Right ventricle myocardium (tissue), 1 donor: ENCODE measurements around a stretch of chr13.

GRCh38 chr13:109725925-109726454 lies 60.4 kb downstream of the IRS2 start:
- PRO-cap, 2 experiments = no peak in any of the 2 experiments

- PRO-cap, 2 experiments = no peak in any of the 2 experiments
These were observed 31.0 kb downstream of the IRS2 start for GRCh38 chr13:109755147-109756107.

DNA sequence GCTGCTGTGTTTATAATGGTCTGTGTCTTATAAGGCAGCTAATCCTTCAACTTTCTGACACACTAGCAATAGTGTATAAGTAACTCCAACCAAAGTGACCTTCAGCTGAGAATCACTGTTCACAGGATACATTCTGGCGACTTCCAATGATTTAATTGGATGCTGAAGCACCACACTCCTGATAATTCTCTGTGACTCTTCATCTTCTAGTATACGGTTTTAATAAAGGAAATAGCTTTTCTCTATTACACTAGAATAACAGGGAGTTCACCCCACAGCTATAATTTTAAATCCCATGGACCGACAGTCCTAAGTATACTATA lies 6.1 kb downstream of the IRS2 start:
- PRO-cap, 2 experiments = no peak in any of the 2 experiments

GRCh38 chr13:109781509-109782119 lies 4.8 kb downstream of the IRS2 start:
- PRO-cap, 2 experiments = no peak in any of the 2 experiments

DNA sequence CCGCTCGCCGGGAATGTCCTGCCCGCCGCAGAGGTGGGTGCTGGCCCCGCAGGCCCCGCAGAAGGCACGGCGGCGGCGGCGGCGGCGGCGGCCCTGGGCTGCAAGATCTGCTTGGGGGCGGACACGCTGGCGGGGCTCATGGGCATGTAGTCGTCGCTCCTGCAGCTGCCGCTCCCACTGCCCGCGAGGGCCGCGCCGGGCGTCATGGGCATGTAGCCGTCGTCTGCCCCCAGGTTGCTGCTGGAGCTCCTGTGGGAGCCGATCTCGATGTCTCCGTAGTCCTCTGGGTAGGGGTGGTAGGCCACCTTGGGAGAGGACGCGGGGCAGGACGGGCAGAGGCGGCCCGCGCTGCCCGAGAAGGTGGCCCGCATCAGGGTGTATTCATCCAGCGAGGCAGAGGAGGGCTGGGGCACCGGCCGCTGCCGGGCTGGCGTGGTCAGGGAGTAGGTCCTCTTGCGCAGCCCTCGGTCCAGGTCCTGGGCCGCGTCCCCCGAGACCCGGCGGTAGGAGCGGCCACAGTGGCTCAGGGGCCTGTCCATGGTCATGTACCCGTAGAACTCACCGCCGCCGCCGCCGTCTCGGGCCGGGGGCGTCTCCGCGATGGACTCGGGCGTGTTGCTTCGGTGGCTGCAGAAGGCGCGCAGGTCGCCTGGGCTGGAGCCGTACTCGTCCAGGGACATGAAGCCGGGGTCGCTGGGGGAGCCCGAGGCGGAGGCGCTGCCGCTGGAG lies 2.3 kb downstream of the IRS2 start:
- PRO-cap, 2 experiments = no peak in any of the 2 experiments

GRCh38 chr13:109784612-109785086 lies 1.7 kb downstream of the IRS2 start:
- PRO-cap, 2 experiments = no peak in any of the 2 experiments

DNA sequence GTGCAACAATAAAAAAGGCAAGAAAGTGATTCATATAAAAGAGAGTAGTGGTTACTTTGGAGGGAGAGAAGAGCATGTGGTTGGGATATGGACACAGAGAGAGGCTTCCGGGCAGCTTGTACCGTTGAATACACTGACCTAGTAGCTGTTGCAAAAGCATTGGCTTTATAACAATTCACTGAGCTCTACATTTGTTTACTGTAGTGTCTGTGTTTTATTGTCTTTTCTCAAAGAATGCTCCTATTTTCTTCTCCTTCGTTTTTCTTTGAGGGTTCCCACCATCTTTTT lies 29.7 kb upstream of the IRS2 start:
- PRO-cap, 2 experiments = no peak in any of the 2 experiments

GRCh38 chr13:110136447-110137586 lies 170.1 kb downstream of the COL4A1 start:
- PRO-cap, 2 experiments = peak in 1 of 2 experiments; most common plus-strand start chr13:110137137 (in 1); most common minus-strand start chr13:110137034 (in 1)

GRCh38 chr13:110160954-110161600 lies 145.9 kb downstream of the COL4A1 start:
- PRO-cap, 2 experiments = no peak in any of the 2 experiments

DNA sequence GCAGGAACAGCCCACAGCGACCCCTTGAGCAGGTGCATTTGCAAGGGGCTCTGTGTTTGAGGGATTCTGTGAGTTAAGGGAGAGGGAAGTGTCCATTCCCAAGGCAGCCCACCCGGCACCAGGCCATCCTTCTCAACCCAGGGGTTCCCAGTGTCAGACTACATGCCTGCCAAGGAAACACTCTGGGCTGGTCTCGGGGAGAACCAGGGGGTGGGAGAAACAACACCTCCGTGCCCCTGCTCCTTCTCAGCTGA lies 135.2 kb downstream of the COL4A1 start:
- PRO-cap, 2 experiments = no peak in any of the 2 experiments

DNA sequence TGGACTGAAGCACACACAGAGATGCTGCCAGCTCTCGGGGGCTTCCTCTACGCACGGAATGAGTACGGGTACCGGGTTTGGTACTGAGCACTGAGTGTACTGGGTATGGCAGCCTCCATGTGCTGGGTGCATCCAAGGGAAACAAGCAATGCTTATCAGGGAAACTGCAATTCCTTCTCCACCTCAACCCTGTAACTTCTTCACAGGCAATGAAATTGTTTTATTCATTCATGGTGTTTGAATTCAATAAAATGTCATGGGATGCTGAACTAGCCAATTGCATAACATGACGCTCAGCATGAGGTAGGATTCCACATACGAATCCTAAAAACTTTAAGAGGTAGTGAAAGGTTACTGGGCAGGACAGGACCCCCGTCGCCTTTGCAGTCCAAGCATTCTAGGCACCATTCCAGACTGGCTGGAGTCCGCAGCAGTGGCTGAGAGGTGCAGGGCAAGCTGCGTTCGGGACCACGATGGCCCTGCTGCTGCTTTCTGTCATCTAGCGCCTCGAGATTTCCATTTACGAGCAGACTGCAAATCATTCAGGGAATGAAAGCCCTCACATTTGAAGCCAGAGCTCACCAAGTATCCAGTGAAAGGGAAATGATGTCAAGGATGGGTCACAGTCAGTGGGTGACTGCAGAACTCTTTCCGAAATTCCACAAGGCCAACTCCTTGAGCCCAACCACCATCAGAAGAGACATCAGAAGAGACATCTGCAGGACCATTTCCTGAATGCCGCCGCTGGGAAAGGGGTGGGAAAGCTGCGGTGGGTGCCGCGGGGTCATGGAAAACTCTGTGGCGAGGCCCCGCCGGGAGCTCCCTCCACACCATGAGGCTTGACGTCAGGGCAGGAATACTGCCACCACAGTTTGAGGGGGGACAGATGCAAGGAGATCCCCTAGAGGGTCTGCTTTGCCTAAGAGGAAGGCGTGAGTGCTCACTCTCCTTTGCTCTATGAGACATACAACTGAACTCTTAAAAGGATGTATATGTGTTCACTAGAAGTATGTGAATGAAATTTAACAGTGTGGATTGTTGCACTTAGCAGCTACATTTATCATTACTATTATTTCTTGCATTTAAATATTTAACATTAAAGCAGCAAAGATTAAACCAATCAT lies 88.3 kb downstream of the COL4A1 start:
- PRO-cap, 2 experiments = no peak in any of the 2 experiments

DNA sequence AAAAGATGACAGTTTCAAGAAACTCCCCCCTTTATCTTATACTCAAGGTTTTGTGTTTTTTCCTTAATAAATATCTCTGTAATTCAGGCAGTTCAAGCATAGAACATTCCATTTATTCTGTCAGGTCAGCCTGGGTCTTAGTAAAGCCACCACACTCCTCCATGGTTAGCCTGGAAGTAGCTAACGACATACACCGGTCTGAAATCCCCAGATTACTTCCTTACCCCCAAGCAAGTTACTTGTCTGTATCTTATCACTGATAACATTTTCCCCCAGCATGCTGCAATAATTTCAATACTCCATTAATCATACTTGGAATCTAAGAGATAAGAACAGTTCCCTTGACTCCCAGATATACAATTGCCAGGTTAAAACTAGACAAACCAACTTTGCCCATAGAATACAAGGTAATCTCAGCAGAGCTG lies 80.7 kb downstream of the COL4A1 start:
- PRO-cap, 2 experiments = no peak in any of the 2 experiments

DNA sequence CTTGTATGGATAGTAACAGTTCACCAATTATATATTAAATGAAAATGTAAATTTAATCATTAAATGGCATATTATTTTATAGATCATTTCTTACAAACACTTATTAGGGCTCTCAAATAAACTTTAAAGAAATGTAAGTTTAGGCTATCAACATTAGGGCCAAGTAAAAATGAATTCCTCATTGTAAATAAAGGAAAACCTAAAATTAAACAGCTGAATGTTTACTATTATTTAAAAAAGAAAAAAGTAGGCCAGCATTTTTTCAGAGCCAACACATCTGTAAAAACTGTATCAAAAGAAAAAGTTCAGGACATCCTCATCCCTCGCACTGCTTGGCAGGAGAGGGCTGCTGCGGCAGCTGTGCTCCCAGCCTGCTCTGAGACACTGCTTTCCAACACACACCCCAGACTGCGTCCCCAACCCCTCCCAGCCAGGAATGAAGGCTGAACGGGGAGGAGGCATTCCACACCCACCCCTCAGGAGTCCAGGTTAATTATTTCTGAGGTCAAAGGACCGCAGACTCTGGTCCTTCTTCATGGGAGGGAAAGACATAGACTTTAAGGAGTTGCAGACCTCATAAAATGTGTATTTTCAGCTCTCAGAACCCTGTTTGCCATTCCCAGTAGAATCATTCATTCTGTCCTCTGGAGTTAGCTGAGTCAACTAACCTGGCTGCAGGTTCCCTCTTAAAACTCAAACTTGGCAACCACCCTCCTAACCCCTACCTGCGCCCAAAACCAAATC lies 43.1 kb downstream of the COL4A1 start:
- PRO-cap, 2 experiments = no peak in any of the 2 experiments

DNA sequence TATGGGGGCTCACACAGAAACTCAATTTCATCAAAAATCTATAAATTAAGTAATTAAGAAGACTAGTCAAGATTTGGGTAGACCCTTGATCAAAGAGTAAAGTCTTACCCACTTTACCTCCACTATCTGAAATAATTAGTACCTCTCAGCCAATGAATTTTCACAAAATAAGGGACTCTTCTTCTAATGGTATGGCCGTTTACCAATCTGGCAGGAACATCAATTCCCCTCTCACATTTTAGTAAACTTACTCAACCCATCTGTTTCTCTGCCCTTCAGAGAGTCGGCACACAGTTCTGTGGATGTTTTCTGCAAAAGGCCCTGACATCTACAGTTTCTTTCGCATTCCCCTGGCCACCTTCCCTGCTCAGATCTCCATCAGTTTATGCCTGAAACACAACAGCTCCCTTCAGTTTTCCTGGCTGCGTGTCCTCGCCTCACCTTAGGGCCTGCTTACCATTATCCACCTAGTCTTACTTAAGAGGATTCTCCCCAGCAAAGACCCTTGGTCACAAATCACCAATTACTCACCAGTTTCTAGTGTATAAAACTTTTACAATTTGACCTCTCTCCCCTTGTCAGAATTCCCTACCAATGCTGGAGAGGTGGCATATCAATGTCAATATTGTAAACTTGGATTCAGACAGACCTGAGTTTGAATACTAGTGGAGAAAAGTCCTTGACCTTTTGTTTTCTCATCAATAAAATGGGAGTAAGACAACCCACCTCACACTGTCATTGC lies 25.2 kb downstream of the COL4A1 start:
- PRO-cap, 2 experiments = no peak in any of the 2 experiments

DNA sequence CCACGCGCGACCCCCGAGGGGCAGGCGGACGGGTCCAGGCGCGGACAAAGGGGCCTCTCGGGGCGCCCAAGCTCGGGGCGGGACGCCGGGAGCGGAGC lies 277 bp downstream of the COL4A1 start:
- PRO-cap, 2 experiments = no peak in any of the 2 experiments

DNA sequence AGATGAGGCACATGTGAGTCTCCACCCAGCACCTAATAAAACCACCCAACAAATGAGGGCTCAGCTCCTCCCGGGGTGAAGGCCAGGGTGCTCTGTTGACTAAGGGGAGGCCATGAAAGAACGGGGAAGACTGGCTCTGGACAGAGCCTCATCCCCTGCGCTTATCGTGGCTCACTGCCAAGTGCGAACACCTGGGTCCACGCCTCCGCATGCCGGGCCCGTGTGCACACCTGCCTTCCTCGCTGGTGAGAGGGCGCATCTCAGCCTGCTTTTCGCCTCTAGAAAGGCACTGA lies 39.6 kb downstream of the COL4A2 start:
- PRO-cap, 2 experiments = no peak in any of the 2 experiments

GRCh38 chr13:110409266-110410426 lies 102.6 kb downstream of the COL4A2 start:
- PRO-cap, 2 experiments = no peak in any of the 2 experiments

DNA sequence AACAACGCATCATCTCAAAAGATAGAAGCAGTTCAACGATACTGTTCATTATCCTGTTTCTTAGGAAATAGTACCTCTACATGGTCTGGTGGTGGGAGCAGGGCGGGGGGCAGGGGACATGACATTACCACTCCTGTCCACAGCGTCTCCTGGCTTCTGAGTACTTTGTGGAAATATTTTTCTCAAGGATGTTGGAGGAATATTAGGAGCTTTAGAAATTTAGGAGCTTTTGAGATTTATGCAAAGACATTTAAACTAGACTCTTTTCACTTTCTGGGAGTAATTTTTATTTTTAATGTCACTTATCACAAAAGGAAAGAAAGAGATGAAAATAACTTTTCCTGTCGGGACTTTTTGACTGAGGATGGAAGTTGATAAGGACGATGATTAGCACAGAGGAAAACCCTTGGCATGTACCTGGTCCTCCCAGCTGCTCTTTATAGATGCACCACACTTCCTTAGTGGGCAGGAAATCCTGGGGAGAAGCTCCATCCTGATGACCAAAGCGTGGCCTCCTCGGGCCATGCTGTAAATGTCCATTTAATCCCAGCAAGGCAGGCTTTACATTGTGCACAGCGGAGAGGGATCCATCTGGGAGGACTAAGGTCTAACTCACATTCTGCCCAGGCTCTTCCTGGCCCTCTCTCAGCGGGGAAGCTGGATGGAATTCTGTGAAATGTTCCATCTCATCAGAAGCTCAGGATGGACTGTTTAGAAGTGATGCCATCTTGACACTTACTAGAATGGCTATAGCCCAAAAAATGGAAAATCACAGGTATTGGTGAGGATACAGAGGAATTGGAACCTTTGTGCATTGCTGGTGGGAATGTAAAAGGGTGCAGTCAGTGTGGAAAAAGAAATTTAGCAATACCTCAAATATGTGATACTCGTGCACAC lies 113.5 kb downstream of the COL4A2 start:
- PRO-cap, 2 experiments = no peak in any of the 2 experiments

DNA sequence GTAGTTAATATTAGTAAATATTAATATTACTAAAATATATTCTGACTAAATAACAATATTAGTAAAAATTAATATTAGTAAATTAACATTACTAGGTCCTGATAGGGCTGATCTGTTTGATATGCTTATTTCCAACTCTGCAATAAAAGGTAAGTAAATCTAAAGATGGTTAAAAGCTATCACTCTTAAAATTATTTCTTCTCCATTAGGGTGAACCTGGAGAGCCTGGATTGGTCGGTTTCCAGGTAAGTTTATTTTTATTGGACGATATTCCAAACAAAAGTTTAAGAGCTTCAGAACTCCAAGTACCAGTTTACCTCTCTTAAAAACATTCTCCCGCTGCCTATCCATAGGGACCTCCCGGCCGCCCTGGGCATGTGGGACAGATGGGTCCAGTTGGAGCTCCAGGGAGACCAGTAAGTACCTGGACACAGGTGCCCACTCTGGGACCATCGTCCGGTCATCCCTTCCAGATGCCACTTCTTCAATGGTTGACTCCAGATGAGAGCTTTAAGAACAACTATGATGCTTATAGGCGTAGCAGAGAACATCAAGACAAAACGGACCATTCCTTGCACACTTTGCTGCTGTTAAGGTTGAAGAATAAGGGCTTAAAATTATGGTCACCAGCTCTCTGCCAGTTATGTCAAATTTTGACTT lies 123.2 kb downstream of the COL4A2 start:
- PRO-cap, 2 experiments = no peak in any of the 2 experiments

DNA sequence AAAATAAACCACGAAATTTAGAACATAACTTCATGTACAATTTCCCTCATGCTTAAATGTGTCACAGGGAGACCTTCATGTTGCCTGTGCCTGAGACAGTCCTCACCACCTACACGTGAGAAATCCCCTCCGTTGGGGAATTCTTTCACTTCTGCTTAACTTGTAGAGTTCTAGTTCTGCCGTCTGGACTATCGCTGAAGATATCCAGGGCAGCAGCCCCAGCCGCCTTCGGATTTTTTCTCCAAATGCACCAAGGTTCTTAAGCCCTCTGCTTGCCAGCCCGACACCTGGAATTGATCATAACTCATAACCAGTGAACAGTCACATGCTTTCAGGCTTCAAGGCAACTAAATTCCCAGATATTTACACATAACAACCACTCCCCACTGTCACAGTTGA lies 114.5 kb downstream of the RAB20 start:
- PRO-cap, 2 experiments = no peak in any of the 2 experiments